IMR-90 (cell line): ENCODE measurements around a stretch of chr6.

DNA sequence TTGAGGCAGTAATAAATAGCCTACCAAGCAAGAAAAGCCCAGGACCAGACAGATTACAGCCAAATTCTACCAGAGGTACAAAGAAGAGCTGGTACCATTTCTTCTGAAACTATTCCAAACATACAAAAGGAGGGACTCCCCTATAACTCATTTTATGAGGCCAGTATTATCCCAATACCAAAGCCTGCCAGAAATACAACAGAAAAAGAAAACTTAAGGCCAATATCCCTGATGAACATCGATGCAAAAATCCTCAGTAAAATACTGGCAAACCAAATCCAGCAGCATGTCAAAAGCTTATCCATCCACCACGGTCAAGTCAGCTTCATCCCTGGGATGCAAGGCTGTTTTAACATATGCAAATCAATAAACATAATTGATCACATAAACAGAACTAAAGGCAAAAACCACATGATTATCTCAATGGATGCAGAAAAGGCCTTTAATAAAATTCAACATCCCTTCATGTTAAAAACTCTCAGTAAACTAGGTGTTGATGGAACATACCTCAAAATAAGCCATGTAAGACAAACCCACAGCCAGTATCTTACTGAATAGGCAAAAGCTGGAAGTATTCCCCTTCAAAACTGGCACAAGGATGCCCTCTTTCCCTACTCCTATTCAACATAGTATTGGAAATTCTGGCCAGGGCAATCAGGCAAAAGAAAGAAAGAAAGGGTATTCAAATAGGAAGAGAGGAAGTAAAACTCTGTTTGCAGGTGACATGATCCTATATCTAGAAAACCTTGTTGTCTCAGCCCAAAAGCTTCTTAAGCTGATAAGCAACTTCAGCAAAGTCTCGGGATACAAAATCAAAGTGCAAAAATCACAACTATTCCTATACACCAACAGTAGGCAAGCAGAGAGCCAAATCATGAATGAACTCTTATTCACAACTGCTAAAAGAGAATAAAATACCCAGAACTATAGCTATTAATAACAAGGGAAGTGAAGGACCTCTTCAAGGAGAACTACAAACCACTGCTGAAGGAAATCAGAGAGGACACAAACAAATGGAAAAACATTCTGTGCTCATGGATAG is 43.4 kb upstream of the MAPK13 start:
- RRBS = no CpG with 5 or more reads among the region's 3 CpGs
CAGE:
- cytosol, long polyA plus RNA = no peak
- long polyA plus RNA = no peak
- nucleus, long polyA plus RNA = no peak

DNA sequence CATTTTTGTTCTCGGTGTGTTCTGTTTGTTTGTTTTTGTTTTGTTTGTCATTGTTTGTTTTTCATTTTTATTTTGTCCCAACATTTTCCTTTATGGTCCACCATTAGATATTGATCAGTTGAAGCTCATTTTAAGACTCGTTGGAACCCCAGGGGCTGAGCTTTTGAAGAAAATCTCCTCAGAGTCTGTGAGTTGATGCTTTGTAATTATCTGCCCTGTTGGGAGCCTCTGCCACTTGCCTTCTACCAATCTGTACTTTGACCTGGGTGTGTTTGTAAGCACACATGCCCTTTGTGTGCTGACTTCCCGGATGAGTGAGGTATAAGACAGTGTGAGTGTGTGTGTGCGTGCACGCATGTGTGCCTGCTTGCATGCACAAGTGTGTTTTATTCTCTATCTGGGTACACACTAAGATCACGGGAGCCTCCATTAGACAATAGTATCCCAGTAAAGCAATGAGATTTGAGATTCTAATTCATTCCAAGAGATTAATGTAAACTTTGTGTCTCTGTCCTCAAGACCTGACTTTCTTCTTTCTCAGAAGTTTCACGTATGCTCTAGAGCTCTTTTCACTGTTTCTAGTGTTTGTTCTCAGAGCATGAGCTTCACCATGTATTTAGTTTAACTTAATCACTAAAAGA is 34.3 kb upstream of the MAPK13 start:
- RRBS = no CpG with 5 or more reads among the region's 7 CpGs
CAGE:
- cytosol, long polyA plus RNA = no peak
- long polyA plus RNA = no peak
- nucleus, long polyA plus RNA = no peak

DNA sequence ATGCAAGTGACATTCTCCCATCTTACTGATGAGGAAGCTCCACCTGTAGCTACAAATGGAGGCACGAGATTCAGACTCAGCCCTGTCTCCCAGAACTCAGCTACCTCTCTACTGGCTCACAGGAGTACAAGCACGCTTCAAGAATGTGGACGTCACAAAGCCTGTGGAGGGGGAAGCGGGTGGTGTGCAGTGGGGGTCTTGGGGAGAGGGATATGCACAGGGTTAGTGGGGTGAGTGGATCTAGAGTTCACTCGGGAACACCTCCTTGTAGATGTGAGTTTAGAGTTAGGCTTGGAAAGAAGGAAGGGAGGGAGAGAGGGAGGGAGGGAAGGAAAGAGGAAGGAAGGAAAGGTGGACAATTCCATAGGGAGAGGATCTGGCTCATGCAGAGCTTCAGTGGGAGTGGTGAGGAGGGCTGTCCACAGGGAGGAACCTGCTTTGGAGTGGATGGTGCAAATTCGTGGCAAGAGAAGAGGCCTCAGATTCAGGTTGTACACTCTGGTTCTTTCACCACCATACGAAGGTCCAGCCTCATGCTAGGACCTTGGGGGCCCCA is 7.4 kb upstream of the MAPK13 start:
- RRBS = no CpG with 5 or more reads among the region's 7 CpGs
CAGE:
- cytosol, long polyA plus RNA = no peak
- long polyA plus RNA = no peak
- nucleus, long polyA plus RNA = no peak

DNA sequence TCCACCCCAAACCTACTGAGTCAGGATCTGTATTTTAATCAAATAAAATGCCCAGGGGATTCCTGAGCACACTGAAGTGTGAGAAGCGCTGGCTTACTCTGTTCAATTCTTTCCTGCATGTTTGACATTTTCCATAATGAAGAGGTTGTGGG is 441 bp upstream of the MAPK13 start:
- RRBS = no CpG with 5 or more reads among the region's 1 CpG
CAGE:
- cytosol, long polyA plus RNA = no peak
- long polyA plus RNA = no peak
- nucleus, long polyA plus RNA = no peak

DNA sequence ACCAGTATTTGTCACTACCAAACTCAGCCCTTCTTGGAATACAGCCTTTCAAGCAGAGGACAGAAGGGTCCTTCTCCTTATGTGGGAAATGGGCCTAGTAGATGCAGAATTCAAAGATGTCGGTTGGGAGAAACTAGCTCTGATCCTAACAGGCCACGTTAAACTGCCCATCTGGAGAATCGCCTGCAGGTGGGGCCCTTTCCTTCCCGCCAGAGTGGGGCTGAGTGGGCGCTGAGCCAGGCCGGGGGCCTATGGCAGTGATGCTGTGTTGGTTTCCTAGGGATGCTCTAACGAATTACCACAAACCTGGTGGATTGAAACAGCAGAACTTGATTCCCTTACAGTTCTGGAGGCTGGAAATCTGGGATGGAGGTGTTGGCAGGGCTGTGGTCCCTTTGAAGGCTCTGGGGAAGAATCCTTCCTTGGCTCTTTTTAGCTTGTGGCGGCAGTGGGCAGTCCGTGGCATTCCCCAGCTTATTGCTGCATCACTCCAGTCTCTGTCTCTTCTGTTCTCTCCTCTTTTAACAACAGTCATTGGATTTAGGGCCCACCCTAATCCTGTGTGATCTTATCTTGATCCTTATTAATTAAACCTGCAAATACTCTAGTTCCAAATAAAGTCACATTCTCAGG is 9.2 kb downstream of the MAPK13 start:
- RRBS = no CpG with 5 or more reads among the region's 9 CpGs
CAGE:
- cytosol, long polyA plus RNA = no peak
- long polyA plus RNA = no peak
- nucleus, long polyA plus RNA = no peak

DNA sequence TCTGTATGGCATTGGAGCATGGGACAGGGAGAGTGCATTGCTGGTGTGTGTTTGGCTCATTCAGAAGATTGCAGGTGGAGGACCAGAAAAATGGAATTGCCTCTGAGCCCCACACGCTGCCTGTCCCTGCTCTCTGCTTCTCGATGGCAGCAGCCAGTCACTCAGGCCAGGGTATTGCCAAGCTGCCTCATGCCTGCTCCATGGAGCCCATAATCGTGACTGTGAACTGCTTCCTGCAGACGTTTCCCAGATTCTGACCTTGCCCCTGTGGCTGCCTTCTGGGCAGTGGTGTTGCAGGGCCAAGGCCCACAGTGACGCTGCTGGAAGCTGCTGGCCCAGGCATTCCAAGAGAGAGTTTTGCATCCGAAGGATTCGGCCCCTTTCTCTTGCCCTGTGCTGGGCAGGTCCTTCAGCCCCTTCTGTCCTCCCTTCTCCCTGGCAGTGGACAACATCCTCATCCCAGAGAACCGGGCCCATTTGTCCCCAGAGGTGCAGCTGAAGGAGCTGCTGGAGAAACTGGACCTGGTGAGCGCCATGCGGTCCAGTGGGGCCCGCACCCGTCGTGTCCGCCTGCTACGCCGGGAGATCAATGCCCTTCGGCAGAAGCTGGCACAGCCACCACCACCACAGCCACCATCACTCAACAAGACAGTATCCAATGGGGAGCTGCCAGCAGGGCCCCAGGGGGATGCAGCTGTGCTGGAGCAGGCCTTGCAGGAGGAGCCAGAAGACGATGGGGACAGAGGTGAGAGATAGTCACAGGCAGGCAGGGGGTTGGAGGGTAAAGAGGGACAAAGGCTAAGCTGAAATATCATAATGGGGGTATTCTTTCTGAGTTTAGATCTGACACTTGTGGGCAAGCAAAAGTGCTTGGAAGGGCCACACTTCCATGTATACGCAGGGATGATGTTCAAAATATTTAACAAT is 14.5 kb downstream of the BRPF3 start:
- RRBS = 93% methylated on average over 7 of the region's 19 CpGs
CAGE:
- cytosol, long polyA plus RNA = no peak
- long polyA plus RNA = no peak
- nucleus, long polyA plus RNA = no peak

GRCh38 chr6:36469078-36469622 is 26.4 kb downstream of the KCTD20 start:
- RRBS = no CpG with 5 or more reads among the region's 6 CpGs
CAGE:
- cytosol, long polyA plus RNA = no peak
- long polyA plus RNA = no peak
- nucleus, long polyA plus RNA = no peak

DNA sequence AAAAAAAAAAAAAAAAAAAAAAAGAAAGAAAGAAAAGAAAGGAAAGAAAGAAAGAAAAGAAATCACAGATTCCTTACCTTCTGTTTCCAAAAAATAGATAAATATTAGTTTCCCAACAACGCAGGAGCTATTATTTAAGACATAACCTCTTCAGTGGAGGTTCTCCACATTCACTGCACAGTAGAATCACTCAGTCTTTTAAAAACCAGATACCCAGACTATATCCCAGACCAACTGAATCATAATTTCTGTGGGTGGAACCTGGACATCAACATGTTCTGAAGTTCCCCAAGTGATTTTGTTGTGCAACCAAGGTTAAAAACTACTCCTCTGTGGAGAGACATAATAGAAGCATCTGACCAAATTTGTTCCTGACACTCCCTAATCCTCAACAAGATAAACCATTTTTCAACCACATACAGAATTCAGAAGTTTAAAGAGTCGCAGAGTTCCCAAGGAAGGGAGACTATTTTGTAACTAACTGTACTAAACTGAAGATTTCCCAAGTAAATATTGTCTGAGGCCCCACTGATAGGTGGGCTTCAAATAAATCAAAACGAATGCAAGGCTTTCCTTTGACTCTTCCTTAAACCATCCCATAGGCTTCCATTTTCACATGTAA is 42.3 kb downstream of the STK38 start:
- RRBS = no CpG with 5 or more reads among the region's 3 CpGs
CAGE:
- cytosol, long polyA plus RNA = no peak
- long polyA plus RNA = no peak
- nucleus, long polyA plus RNA = no peak

DNA sequence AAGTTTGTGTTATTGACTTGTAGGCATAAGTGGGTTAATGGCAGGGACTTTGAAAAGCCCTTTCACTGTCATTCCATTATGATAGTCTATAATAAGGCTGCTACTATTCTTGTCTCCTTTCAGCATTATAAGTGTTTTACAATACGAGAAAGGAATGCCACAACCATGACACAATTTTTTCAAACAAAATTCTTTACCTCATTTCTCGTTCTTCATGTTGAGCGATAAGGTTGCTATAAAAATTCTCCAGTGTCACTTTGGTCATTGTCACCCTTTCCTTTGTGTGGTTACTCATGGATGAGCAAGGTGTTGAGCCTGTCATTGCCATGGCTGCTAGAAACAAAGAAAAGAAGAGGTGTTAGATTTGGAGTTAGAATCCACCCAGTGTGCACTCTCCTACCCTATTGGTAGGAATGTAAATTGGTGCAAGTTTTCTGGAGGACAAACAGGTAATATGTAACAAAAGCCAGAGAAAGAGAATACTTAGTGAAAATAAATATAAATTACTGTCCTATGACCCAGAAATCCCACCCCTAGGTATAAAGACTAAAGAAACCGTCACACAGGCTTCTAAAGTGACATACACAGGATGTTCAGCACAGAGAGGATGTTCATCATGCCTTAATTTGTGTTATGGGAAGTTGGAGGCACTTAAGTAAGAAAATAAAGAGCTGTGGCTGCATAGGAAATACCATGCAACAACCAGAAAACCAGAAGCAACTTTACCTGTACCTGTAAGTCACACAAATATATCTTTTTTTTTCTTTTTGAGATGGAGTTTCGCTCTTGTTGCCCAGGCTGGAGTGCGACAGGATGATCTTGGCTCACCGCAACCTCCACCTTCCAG is 7.2 kb downstream of the STK38 start:
- RRBS = no CpG with 5 or more reads among the region's 7 CpGs
CAGE:
- cytosol, long polyA plus RNA = no peak
- long polyA plus RNA = no peak
- nucleus, long polyA plus RNA = no peak

DNA sequence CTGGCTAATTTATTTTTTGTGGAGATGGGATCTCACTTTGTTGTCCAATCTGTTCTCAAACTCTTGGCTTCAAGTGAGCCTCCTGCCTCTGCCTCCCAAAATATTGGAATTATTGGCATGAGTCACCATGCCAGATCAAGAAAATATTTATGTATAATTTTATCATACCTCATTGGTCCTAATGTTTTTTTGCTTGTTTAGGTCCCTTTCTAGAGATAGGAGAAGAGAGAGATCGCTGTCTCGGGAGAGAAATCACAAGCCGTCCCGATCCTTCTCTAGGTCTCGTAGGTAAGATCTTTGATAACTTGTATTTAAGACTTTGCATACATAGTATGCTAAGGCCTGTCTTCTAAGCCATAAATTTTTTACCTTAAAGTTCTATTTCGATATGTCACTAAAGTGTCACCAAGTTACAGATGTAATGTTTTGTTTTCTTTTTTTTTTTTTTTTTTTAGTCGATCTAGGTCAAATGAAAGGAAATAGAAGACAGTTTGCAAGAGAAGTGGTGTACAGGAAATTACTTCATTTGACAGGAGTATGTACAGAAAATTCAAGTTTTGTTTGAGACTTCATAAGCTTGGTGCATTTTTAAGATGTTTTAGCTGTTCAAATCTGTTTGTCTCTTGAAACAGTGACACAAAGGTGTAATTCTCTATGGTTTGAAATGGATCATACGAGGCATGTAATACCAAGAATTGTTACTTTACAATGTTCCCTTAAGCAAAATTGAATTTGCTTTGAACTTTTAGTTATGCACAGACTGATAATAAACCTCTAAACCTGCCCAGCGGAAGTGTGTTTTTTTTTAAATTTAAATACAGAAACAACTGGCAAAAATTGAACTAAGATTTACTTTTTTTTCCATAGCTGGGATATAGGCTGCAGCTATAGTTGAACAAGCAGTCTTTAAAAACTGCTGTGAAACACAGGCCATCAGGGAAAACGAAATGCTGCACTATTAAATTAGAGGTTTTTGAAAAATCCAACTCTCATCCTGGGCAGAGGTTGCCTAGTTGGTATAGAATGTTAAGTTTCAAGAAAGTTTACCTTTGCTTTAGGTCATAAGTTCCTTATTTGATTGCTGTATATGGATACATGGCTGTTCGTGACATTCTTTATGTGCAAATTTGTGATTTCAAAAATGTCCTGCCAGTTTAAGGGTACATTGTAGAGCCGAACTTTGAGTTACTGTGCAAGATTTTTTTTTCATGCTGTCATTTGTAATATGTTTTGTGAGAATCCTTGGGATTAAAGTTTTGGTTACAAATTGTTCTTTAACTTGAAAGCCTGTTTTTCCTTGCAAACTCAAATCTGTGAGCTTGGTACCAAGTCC is 7.8 kb downstream of the SRSF3 start:
- RRBS = no CpG with 5 or more reads among the region's 12 CpGs
CAGE:
- cytosol, long polyA plus RNA = no peak
- long polyA plus RNA = no peak
- nucleus, long polyA plus RNA = no peak

GRCh38 chr6:36691996-36692780 is 5.4 kb upstream of the RAB44 start:
- RRBS = no CpG with 5 or more reads among the region's 4 CpGs
CAGE:
- cytosol, long polyA plus RNA = no peak
- long polyA plus RNA = no peak
- nucleus, long polyA plus RNA = no peak

DNA sequence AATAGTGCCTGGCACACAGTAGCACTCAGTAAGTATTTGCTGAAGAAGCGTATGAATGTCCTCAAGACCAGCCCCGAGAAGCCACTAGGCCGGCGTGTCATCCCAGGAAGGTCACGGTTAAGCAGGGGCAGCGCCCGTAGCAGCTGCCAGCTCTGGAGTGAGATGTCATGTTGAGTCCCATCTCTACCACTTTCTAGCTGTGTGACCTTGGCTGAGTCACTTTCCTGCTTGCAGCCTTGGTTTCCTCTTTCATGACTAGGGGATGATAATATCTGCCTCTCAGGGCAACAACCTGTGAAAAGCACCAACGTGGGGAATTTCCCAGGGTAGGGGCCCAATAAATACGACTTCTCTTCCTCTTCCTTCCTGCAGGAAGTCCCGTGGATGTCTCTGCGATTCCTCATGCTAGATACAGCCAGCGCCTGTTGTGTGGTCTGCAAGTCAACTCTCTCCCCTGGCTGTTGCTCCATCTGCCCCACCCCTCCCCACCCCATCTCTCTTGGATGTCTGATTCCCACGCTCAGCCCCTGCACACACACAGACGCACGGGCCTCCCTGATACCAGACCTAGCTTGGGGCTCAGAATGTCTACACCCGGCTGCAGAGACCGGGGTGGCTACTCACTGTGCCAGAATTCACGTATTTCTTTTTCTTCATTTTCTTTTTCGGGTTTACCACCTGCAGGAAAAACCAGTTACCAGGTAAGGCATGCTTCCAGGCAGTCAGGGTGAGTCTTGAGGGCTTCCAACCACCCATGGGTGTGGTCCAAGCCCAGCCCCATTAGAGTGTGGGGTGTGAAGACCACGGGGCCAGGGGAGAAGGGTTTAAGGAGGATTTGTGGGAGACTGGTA is 58.2 kb downstream of the RAB44 start:
- RRBS = no CpG with 5 or more reads among the region's 20 CpGs
CAGE:
- cytosol, long polyA plus RNA = no peak
- long polyA plus RNA = no peak
- nucleus, long polyA plus RNA = no peak

GRCh38 chr6:36822689-36823376 is 16.4 kb downstream of the CPNE5 start:
- RRBS = no CpG with 5 or more reads among the region's 16 CpGs
CAGE:
- cytosol, long polyA plus RNA = no peak
- long polyA plus RNA = no peak
- nucleus, long polyA plus RNA = no peak

DNA sequence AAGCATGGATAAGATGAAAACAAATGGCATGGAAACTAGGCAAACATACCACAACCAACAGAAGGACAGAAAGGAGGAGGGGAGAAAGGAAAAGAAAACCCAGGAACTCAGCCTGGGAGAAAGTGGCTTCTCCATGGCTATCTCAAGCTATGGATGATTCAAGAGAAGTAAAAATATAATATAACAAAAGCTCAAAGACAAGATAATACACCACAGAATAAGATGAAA is 6.7 kb downstream of the PPIL1 start:
CAGE:
- cytosol, long polyA plus RNA = no peak
- long polyA plus RNA = no peak
- nucleus, long polyA plus RNA = no peak

DNA sequence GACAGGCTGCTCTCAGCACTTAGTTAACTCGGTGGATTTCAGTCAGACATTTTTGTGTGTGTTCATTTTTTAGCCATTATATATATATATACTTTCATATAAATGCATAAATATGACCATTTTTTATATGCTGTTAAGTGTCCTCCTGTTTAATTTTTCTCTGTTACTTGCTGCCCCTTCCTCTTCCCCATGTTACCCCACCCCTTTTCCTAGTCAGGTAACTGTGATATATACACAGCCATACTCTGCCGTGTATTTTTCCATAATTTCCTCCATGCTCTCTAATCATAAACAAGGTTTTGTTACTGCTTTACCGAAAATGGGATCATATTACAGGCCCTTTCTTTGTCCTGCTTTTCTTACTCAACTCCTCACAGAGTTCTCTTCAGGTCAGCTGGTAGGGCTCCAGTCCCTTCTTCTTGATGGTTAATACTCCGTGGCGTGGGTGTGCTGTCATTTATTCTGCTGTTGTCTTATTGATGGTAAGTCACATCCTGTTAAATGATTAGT is 25.1 kb upstream of the PI16 start:
- RRBS = no CpG with 5 or more reads among the region's 5 CpGs
CAGE:
- cytosol, long polyA plus RNA = no peak
- long polyA plus RNA = no peak
- nucleus, long polyA plus RNA = no peak

DNA sequence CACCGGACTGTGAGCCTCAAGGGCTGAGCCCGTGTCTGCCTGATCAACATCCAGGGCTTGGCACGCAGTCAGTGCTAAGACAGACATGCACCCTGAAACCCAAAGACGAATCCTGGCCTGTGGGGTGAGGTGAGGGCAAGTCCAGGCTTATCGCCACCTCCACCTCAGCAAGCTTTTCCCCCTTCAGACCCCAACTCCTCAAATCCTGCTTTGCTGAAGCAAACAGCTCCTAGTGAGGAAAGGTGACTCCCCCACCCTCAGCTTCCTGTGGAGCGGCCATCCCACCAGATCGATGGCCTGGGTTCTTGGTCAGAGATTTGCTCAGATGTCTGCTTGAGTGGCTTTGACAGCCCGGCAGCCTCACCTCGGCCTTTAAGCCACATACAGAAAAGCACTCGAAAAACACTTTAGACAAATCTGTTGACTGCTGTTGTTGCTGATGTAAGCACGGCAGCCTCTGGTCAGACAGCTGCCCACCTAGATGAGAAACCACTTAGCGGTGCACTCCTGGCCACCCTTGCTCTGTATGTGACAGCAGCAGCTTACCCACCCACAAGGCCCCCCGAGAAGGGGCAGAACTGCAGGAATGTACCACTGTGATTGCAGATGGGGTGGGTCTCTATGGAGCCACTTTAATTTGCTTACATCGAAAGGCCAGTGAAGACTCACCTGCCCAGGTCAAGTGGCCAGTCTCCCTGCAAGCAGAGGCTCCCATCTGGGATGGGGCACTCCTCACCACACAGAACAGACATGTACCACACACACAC is 14.9 kb downstream of the MTCH1 start:
- RRBS = no CpG with 5 or more reads among the region's 14 CpGs
CAGE:
- cytosol, long polyA plus RNA = no peak
- long polyA plus RNA = no peak
- nucleus, long polyA plus RNA = no peak

GRCh38 chr6:36997759-36999102 is 7.2 kb upstream of the FGD2 start:
- RRBS = 64% methylated on average over 8 of the region's 29 CpGs
CAGE:
- cytosol, long polyA plus RNA = no peak
- long polyA plus RNA = no peak
- nucleus, long polyA plus RNA = no peak

GRCh38 chr6:37007008-37007216 is 1.5 kb downstream of the FGD2 start:
- RRBS = no CpG with 5 or more reads among the region's 2 CpGs
CAGE:
- cytosol, long polyA plus RNA = no peak
- long polyA plus RNA = no peak
- nucleus, long polyA plus RNA = no peak

GRCh38 chr6:37044613-37044967 is 39.1 kb downstream of the FGD2 start:
- RRBS = no CpG with 5 or more reads among the region's 12 CpGs
CAGE:
- cytosol, long polyA plus RNA = no peak
- long polyA plus RNA = no peak
- nucleus, long polyA plus RNA = no peak

DNA sequence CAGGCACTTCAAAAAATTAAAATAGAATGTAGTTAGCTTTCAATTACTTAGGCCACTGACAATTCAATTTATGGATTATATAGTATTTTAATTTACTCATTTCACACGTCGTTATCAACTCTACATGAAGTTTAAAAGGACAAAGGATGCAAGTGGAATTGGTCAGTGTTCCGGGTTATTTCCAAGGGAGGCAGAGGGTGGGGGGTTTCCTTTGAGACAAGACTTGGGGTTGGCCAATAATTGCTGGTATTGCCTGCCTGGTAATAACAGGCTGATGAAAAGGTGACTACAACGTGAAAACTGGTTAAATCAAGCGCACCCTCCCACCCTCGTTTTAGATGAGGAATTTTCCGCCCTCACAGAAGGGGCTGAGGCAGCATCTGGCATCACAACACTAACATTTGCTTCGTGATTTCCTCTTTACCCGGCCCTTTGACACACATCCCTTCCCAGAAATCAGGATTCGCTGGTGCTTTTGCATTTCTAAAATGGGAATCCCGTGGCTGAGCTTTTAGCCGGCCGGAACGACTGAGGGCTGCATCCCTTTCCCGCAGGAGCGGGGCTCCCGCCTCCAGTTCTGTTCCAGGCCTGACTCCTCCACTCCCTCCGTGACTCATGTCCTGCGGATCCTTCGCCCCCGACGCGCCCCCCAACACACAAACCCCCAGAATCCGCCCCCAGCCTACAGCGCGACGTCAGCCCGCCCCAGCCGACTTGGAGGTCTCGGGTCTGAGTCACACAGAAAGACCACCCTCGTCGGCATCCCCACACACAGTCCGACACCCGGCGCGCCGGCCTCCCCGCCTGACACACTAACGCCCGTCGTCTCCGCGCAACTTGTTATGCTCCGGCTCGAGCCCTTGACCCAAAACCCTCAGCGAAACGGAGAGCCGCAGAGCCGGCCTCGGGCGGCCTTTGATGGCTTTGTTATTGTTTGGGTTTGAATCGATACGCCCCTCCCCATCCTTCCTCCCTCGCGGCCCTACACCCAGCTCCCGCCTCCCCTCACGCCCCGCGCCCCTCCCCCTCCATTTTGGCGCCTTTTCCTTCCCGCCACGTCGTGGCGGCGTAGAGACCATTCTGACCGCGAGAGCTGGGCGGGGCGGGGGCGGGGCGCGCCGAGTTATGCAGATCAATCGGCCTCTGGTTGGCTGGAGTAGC is 793 bp upstream of the PIM1 start:
- RRBS = 1% methylated on average over 16 of the region's 74 CpGs
CAGE:
- cytosol, long polyA plus RNA = no peak
- long polyA plus RNA = no peak
- nucleus, long polyA plus RNA = no peak